Diencephalon (tissue), 2 donors: ENCODE measurements around the genes IRAG1 and MICAL2.

DNA sequence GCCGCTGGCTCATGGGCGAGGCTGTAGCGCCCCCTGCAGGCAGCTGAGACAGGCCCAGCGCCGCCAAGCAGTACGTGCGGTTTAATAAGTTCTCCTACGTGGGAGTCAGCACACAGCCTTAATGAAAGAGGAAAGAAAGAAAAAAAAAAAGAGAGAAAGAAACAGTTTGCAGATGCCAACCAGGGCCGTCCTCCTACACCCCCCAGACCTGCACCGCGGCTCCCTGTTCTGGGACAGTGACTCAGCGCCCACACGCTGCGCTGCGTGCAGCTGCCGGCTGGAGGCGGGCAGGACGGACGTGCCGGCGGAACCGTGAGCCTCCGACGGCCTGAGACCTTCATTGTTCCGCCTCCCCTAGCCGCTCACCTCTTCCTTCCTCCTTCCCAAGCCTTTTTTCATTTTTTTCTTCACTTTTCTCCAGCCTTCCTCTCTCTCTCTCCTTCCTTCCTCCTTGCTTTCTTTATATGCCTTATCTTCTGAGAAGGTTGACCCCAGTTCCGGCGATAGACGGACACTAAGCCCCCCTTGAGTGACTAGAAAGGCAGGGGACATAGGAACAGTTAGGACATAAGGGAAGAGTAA lies 3.1 kb downstream of the ADM start:
- RAMPAGE, long total RNA, result no peak

DNA sequence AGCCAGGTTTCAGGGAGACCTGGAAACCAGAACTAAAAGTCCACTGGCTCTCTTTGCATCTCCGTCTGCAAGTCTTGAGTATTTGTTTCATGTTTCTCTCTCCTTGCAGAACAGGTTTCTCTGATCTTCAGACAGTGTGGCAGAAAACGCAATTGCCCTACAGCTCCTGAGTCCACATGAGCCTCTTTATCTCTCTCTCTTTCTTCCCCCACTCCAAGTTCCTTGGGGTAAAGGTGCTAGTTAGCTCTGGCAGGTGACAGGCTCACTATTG lies 66.9 kb upstream of the AMPD3 start:
- RAMPAGE, long total RNA, result no peak

DNA sequence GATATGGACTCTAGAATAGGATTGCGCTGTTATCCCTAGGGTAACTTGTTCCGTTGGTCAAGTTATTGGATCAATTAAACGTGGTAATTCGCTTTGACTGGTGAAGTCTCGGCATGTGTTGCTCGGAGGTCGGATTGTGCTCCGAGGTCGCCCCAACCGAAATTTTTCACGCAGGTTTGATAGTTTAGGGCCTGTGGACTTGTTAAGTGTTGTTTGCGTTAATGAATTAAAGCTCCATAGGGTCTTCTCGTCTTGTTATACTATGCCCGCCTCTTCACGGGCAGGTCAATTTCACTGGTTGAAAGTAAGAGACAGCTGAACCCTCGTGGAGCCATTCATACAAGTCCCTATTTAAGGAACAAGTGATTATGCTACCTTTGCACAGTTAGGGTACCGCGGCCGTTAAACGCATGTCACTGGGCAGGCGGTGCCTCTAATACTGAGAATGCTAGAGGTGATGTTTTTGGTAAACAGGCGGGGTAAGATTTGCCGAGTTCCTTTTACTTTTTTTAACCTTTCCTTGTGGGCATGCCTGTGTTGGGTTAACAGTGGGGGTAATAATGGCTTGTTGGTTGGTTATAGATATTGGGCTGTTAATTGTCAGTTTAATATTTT lies 33.0 kb downstream of the RNF141 start:
- RAMPAGE, long total RNA, result no peak

DNA sequence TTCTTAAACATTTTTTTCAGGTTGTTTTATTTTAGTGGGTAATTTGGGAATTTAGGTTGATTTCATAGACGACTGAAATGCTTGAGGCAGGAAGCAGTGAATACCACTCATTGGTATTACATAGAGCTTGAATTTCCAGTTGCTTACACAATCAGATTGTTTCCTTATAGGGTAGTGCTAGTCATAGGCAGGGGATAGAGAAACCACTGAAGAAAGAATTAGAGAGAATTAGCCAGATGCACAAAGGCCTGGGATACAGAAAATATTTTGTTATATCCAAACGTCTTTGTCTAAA lies 23.9 kb upstream of the LYVE1 start:
- RAMPAGE, long total RNA, result no peak

- RAMPAGE, long total RNA, result no peak
Measured at GRCh38 chr11:10693353-10694188, at the start of gene IRAG1. Gene IRAG1, minus strand, starts transcription at chr11:10693755.

GRCh38 chr11:10796060-10796947 lies 12.4 kb downstream of the EIF4G2 start:
- RAMPAGE, long total RNA, result no peak

DNA sequence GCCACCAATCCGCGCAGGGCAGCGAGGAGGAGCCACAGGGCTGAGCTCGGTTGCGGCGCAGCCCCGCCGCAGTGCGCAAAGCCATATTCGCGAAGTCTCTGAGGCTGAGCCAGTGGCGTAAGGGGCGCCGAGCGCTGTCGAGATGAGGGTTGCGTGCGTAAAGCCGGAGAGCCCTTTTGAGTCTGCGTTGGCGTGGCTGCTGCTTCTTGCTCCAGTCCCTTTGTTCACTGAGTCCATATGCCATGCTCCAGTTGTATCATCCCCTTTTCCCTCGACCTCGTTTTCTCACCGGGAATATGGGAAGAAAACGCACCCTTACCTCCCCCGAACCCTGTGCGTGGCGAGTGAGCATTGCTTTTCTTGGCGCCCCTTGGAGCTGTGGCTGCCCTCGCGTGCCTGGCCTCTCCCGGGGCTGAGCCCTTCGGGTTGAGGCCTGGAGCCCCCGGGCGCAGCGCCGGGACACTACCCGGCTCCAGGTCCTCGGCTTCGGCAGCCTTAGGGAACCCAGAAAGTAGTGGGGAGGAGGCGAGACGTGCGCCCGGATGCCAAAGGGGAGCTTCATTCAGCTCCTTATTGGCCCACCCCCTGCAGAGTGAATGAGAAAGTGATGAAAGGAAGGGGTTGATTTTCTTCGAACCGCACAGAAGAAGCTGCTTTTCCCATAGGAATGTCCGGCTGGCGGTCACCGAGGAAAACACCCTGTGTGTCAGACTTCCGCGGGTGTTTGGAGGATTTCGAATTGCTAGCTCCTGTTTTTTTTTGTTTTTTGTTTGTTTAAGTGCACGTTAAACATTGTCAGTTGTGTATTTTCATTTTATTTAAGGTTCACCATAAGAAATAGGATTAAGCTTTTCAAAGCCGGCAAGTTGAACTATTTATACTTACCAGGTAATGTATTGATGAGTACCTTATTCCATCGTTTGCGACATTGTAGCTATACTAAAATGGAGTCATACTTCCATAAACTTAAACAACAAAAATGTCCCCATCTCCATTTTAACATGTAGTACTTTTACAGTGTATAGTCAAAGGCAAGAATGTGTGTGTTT lies 632 bp upstream of the EIF4G2 start:
- RAMPAGE, long total RNA, result no peak

- RAMPAGE, long total RNA, result no peak
Measured at GRCh38 chr11:11239624-11240147, 113.4 kb downstream of the CSNK2A3 start.

- RAMPAGE, long total RNA, result no peak
Measured at GRCh38 chr11:11261437-11262143, 91.5 kb downstream of the CSNK2A3 start.

- RAMPAGE, long total RNA, result no peak
Measured at GRCh38 chr11:11413872-11414885, 61.1 kb upstream of the CSNK2A3 start.

DNA sequence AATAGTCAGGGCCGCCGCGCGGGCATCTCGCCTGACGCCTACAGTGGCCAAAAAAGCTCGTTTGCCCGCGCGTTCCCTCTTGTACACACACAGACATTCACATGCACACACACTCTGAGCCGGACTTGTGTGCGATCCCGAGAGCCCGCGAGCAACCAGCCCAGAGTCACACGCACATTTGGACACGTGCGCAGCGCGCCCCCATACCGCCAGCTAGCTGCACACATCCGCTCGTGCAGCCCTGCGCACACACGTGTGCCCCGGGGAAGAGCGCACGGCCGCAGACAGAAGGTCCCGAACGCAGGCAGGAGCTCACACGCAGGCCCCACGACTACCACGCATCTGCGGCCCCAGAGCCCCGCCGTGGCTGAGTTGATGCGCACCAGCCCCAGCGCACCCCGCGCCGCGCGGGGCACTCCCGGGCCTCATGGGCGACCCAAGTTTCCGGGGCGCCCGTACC lies 875 bp downstream of the GALNT18 start:
- RAMPAGE, long total RNA, result no peak

GRCh38 chr11:11681014-11681327 lies 59.2 kb upstream of the GALNT18 start:
- RAMPAGE, long total RNA, result no peak

GRCh38 chr11:11919812-11920553 lies 78.2 kb downstream of the USP47 start:
- RAMPAGE, long total RNA, result no peak

DNA sequence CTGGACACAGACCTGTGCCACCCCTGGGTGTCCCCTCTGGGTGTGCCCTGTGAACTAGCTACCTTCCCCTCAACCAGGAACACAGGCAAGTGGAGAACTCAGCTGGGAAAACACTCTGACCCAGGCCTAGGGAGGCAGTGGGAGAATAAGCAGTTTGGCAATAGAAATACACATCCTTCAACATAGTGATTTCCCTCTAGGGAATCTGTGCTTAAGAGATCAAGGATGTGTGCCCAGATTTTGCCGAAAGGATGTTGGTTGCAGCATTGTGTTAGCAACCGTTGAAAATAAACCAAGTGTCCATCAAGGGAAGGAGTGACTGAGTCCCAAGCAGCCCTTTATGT lies 45.6 kb upstream of the DKK3 start:
- RAMPAGE, long total RNA, result no peak

GRCh38 chr11:12110228-12110504 lies 224 bp upstream of the MICAL2 start:
- RAMPAGE, long total RNA, result no peak

DNA sequence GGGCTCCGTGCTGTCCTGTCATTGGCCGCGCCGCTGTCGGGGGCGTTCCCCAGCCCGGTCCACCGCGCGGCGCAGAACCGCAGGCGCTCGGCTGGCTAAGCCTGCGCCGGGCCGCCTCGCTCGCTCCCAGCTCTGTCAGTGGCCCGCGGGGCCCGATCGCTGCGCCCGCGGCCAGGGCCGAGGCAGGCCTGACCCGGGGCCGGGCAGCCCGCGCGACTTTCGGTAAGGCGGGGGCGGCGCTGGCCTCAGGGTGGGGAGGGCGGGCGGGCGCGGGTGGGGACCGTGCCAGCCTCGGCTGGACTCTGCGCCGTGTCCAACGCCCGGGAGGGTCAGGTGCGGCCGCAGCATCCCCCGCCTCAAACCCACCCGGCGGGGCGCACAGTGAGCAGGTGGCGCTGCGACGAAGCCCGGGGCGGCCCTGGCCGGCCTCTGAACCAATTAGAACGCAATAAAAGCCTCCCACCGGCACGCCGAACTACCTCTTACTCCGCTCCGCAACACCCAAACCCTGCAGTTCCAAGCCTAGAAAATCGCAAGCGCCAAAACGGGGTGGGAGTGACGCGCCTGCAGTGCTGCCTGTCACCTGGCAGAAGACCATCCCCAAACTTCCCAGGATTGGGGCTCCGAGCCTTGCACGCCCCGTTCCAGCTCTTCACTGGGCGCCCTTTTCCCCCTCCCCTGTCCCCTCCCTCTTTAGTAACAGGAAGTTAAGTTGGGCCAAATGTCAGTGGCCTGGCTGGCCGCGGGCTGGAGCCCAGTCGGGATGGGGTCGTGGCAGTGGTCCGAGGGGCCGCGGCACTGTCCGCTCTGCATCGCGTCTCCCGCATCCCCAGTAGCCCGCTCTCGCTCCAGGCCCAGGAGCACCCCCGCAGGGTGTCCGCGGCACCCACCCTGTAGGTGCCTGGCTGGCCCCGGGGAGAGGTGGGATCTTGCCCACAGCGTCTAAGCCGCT lies at the start of gene MICAL2:
TSS of gene MICAL2 (plus strand) at position 86 of the 952 bp plus-strand sequence.
- RAMPAGE, long total RNA, result no peak

GRCh38 chr11:12120340-12120736 lies 9.9 kb downstream of the MICAL2 start:
- RAMPAGE, long total RNA, result no peak

DNA sequence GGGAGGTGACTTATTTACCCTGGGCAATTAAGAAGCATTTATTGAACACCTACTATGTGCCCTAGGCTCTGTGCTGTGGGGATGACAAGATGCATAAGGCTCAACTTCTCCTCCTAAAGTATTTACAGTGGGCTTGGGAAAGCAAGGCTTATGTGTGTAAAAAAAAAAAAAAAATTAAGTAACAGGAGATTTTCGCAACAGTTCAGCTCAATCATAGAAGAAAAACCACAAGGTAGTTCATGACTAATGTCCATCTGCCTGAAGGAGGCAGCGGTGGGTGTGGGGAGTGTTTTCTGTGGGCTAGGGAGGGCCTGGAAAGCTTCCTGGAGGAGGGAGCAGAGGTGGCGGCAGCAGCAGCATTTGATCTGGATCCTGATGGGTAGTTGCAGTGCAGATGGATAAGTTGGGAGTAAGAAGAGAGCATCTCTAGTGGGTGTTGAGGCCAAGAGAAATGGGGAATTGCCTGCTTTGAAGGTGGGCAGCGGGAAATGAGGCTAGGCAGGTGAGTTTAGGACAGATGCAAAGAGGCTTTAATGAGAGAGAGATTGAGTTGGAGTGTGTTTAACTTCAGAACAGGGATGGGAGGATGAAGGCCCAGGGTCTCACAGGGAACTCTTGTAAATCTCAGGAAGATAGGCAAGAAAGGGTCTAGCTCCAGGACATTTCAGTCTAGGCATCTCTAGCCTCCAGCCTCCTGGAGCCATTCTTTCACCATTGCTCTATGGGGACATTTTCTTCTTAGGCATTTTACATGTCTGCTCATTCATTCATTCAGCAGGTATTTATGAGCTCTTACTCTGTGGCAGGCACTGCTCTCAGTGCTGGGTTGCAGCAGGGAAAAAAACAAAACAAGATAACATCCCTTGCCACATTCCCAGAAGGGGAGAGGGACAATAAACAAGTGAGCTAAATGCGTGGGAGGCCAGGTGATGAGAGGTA lies 16.4 kb downstream of the MICAL2 start:
- RAMPAGE, long total RNA, result no peak

GRCh38 chr11:12138087-12138525 lies 27.7 kb downstream of the MICAL2 start:
- RAMPAGE, long total RNA, result no peak

DNA sequence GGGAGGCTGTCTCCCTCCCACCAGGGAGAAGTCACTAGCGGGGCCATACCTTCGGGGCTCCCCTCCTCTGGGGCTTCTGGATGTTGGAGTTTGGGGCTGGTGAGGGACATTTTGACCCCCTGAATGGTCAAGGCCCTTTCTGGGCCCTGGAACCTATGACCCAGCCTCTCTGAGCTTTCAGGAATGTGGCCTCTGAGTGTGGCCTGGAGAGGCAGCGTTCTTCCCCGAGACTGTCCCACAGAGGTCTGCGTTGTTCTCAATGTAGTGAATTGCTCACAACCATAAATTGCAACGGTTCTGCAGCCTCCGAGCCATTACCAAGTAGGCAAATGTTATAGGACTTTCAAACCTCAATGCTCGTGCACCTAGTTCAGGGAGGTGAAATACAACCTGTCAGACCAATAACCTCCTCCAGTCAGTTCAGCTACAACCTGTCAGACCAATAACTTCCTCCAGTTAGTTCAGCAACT lies 34.0 kb downstream of the MICAL2 start:
- RAMPAGE, long total RNA, result no peak